K562 (cell line): ENCODE measurements around the gene CHAMP1.

- RAMPAGE, long total RNA: no peak
- RRBS: 2% methylated on average over 55 of the region's 112 CpGs
PRO-cap:
- standard: bidirectional peak, plus-strand start at chr13:114314531, minus-strand start at chr13:114314413; bidirectional peak, plus-strand start at chr13:114314863, minus-strand start at chr13:114314753
- CoPRO, capped RNA only, 2 experiments: peak in 2 of 2 experiments; most common plus-strand start chr13:114314531 (in 2); most common minus-strand start chr13:114314240 (in 2)
- CoPRO, capped and uncapped RNA, 2 experiments: peak in 2 of 2 experiments; most common plus-strand start chr13:114314531 (in 1); most common minus-strand start chr13:114314240 (in 2)
- CoPRO, uncapped RNA only, 2 experiments: peak in 2 of 2 experiments; most common plus-strand start chr13:114314531 (in 1); most common minus-strand start chr13:114314240 (in 1)
CAGE:
- cytosol, long polyA plus RNA: no peak
- long polyA plus RNA: no peak
- nucleolus, long total RNA: no peak
- nucleus, long polyA plus RNA: no peak
Observed at GRCh38 chr13:114314059-114315315, at the start of gene CHAMP1. TSS of gene CHAMP1 (plus strand) at chr13:114314503.